ENCODE measurements around a stretch of chr13.

GRCh38 chr13:77860652-77861189 lies 57.9 kb downstream of the EDNRB start:
- RRBS = no CpG with 5 or more reads among the region's 1 CpG

- RRBS = no CpG with 5 or more reads among the region's 1 CpG
These were observed 183.6 kb upstream of the EDNRB start for GRCh38 chr13:78102300-78102575.

GRCh38 chr13:78137803-78138328 lies 219.2 kb upstream of the EDNRB start:
- RRBS = no CpG with 5 or more reads among the region's 5 CpGs

DNA sequence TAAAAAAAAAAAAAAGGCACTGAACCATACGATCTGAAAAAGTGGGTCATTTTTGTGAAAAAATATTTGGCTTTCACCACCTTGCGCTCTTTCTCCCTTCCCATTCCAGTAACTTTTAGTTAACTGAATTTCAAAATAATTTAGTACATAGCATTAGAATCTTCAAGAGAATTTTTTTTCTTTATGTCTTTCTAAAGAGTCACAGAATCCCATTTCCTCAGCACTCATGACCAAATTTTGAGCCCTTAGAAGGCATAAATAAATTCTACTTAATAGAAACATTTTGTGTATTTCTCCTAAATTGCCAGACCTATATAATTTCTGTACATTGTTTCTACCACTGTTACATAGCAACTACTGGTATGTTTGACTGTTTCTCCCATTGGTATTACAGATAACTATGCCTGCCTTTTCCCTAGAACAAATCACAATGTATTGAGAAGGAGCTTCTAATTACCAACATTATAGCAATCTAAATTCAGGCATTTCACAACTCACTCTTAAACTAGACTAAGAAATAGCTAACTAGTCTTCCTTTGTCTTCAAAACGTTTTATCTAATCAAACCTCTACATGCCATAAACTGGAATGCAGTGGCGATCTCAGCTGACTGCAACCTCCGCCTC lies 18.4 kb downstream of the RBM26 start:
- RRBS = no CpG with 5 or more reads among the region's 5 CpGs

GRCh38 chr13:79403569-79403946 lies 2.5 kb downstream of the RBM26 start:
- RRBS = no CpG with 5 or more reads among the region's 2 CpGs

GRCh38 chr13:79404903-79405453 lies 1.1 kb downstream of the RBM26 start:
- RRBS = no CpG with 5 or more reads among the region's 15 CpGs

GRCh38 chr13:79484952-79485657 lies 4.2 kb downstream of the NDFIP2 start:
- RRBS = no CpG with 5 or more reads among the region's 4 CpGs

- RRBS = no CpG with 5 or more reads among the region's 6 CpGs
These were observed 330.6 kb downstream of the SPRY2 start for GRCh38 chr13:80010188-80010818.

DNA sequence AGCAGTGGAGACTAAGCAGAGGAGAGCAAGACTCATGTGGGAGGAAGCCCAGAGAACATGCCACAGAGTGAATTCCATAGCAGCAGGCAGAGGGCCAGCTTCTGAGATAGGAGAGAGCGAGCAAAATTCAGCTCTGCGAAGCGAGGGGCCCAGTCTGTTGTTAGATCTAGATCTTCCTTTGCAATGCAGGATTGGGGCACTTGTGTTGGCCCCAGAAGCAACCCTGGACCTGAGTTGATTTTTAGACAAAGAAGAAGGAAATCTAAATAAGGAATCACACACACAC lies 199.7 kb downstream of the SPRY2 start:
- RRBS = no CpG with 5 or more reads among the region's 3 CpGs

DNA sequence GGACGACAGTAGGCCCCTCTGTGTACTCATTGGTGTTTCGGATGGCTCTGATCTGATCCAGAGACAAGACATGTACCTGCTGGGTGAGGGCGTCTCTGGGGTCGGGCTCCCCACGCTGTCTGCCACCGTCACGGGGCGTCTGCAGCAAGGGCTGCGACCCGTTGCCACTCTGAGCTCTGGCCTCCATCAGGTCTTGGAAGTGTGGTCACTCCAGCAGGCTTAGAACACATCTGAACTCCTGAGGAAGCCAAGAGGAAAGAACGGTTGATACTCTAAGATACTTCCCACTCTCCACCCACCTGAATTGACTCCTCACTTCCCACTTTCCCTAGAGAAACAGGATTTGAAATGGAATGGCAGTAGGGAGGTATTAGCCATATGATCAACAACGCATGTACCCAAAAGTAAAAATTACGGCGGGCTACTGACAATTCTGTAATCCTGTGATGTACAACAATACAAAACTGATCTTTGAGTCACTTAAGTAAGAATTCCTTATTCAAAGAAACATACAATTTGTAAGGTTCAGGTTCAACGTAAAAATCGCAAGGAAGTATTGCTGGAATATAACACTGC lies 3.3 kb downstream of the SPRY2 start:
- RRBS = no CpG with 5 or more reads among the region's 16 CpGs

- RRBS = no CpG with 5 or more reads among the region's 2 CpGs
These were observed 117.7 kb upstream of the SPRY2 start for GRCh38 chr13:80458516-80459047.

GRCh38 chr13:86757642-86758117 lies 913.5 kb upstream of the SLITRK5 start:
- RRBS = no CpG with 5 or more reads among the region's 4 CpGs

DNA sequence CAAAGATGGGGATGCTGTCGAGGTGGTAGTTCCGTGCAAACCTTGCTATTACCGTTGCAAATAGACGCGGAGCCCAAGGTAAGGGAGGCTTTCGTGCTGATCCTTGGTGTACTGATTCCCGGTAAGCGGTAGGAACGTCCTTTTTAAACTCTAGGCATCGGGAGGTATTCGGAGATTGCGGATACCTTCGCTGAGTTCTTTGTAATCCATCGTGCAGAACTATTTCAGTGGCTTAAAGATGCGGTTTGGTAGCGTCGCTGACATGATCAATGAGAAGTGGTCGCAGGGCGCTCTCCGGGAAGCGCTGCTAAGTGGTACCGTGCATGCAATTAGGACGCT lies 3.1 kb downstream of the SLITRK5 start:
- RRBS = no CpG with 5 or more reads among the region's 23 CpGs

DNA sequence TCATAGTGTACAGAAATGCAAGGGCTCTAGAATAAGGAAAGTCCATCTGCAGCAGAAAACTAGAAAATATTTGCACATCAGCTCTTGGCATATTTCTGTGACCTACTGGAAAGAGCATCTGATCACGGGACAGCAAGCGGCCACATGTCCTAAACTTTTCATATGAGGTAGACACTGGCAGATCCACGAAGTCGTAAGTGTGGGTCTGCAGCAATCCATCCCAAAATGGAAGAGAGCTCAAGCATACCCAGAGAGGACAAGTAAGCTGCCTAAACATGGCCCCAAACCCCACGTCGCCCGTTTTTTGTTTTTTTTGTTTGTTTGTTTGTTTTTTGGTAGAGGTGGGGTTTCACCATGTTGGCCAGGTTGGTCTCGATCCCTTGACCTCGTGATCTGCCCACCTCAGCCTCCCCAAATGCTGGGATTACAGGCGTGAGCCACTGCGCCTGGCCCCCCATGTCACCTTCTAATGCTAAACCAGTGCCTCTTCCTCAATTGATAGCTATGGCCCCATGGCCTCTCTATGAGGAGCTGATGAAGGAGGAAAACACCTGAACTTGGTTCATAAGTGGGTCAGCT lies 49.5 kb downstream of the SLITRK5 start:
- RRBS = no CpG with 5 or more reads among the region's 11 CpGs

GRCh38 chr13:89161842-89162041 lies 1490.6 kb downstream of the SLITRK5 start:
- RRBS = no CpG with 5 or more reads among the region's 11 CpGs

- RRBS = no CpG with 5 or more reads among the region's 1 CpG
These were observed 36.5 kb upstream of the GPC5 start for GRCh38 chr13:91361771-91362412.

DNA sequence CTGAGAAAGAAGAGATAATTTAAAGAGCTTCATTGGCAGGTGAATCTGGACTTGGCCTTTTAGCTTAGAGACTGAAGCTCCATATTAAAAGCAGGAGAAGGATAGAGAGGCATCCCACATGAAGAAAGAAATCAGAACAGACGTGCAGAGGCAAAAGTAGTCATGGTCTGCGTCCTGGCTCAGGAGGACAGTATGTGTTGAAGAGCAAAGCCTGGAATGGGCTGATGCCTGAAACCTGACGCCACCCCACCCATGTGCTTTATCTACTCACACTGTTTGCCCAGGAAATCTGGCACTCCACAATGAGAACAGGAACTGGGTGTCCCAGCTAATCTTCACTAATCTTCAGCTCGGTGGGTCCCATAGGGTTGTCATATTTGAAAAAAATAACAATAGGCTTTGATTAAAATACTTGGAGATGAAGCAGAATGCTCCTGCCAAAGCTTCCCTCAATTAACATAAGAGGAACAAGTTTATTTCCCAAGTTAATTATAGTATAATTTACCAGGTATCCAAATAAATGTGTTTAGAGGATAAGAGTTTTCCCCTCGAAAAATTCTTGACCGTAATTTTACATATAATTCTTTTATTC lies 549.0 kb upstream of the GPC6 start:
- RRBS = no CpG with 5 or more reads among the region's 6 CpGs

DNA sequence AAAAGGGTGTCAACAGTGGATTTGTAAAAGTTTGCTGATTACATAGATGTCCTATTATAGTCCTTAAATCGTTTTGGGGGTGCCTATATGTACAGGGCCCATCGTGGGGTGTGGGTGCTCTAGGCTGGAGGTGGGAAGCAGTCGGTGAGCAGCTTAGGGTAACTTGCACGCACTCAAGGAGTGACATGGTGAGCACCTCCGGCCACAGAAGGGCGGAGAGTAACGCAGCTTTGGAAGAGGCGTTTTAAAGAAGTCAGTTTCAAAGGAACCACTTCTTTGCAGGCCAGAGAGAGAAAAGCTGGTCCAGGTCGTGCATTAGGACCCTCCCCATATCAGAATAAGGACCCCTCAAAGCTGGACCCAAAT lies 363 bp downstream of the TGDS start:
- RRBS = no CpG with 5 or more reads among the region's 9 CpGs

GRCh38 chr13:94707789-94708595 lies 4.4 kb downstream of the SOX21 start:
- RRBS = no CpG with 5 or more reads among the region's 32 CpGs

Measured in HCT116 (cell line).